GM23338 (cell line): ENCODE results near the gene DTYMK.

GRCh38 chr2:241069875-241070753, 32.0 kb downstream of the MTERF4 start:
- PRO-cap: unidirectional peak, minus-strand start at chr2:241070133
- RAMPAGE, long total RNA: no peak

GRCh38 chr2:241087938-241088844, 13.9 kb downstream of the MTERF4 start:
- PRO-cap: no peak
- RAMPAGE, long total RNA: no peak

GRCh38 chr2:241091089-241091808, 10.8 kb downstream of the MTERF4 start:
- PRO-cap: no peak
- RAMPAGE, long total RNA: no peak

DNA sequence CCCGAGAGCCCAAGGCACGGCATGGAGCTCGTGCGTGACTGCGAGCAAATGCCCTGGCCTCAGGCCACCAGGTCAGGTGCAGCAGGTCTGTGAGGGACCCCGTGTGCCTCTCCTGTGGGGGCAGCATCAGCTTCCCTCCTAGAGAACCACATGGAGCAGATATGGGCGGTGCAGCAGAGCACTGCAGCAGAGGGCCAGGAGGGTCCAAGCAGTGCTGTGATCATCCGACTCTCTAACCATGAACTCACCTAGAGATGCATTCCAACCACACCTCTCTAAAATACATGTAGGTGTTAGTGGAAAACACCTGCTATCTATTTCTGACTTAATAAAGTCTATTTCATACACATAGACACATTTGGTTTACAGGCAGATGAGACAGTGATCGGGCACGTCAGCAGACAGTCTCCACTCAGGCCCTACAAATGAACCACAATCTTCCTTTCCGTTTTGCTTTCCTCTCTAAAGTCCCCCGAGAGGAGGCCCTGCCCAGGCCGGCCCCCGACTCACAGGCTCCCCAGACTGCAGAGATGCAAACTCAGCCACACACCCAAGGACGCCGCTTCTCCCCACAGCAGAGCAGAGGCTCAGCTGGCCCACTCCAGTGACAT, 9.2 kb upstream of the MTERF4 start:
- PRO-cap: no peak
- RAMPAGE, long total RNA: no peak

- PRO-cap: unidirectional peak, plus-strand start at chr2:241148501
- RAMPAGE, long total RNA: no peak
Observed at GRCh38 chr2:241148305-241148673, 983 bp downstream of the PASK start.

- PRO-cap: no peak
- RAMPAGE, long total RNA: no peak
Observed at GRCh38 chr2:241234951-241235418, 46.5 kb downstream of the ANO7 start.

GRCh38 chr2:241239012-241239481, 50.6 kb downstream of the ANO7 start:
- PRO-cap: no peak
- RAMPAGE, long total RNA: no peak

DNA sequence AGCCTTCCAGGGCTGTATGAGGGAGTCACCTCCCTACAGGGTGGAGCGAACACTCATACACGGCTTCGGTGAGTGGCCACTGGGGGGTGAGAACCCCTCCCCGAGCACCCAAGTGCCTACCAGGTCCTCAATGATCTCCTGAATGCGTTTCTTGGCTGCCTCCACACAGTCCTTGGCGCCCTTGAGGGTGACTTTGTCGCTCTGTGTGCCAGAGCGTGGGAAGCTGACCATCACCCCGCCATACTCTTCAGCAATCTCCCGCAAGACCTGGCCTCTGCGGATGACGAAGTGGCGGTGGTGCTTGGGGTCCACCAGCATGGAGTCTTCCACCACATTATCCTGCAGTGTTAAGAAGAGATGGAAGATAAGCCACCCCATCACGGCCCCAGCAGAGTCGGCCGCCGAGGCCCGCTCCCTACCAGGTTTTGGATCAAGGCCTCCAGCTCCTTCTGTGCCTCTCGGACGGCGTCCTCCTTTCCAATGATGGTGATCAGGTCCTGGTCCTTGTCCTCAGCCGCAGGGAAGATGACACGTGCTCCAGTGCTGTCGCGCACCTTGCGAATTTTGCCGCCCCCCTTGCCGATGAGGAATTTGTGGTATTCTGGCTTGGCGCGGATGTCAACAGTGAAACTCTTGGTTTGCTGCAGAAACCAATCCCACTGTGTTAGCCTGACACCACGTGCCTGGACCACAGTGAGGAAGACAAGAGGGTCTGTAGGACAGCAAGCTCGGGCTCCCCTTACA, 51.2 kb downstream of the ANO7 start:
- PRO-cap: no peak
- RAMPAGE, long total RNA: no peak

GRCh38 chr2:241242362-241242776, 53.9 kb downstream of the ANO7 start:
- PRO-cap: no peak
- RAMPAGE, long total RNA: no peak

DNA sequence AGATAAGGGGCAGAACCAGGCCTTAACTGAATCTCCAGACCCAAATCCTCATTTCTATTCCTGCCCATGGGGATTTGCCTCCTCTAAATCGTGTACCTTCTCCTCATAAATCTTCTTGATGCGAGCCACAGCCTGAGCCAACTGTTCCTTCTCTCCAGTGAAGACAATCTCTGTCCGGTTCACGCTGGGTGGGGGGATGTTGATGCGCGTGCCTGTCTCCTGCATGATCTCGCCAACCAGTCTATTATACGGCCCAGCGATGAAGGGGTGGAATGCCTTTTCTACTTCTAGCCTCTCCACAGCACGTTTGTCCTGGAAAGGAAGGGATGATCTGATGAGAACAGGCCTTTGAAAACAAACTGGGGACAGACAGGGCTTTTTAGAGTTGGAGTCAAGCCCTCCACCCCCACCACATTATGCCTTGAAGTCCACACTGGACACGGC, 59.4 kb downstream of the HDLBP start:
- PRO-cap: no peak
- RAMPAGE, long total RNA: no peak

- PRO-cap: no peak
- RAMPAGE, long total RNA: no peak
Observed at GRCh38 chr2:241352767-241353949, 2.9 kb upstream of the FARP2 start.

GRCh38 chr2:241362841-241363151, 6.7 kb downstream of the FARP2 start:
- PRO-cap: no peak
- RAMPAGE, long total RNA: no peak

GRCh38 chr2:241559277-241559785, 786 bp downstream of the BOK start:
- PRO-cap: bidirectional peak, plus-strand start at chr2:241559654, minus-strand start at chr2:241559537
- RAMPAGE, long total RNA: no peak

GRCh38 chr2:241686631-241687625, at the start of gene DTYMK:
Gene DTYMK (minus strand): TSS chr2:241686815.
- PRO-cap: bidirectional peak, plus-strand start at chr2:241686903, minus-strand start at chr2:241686783; bidirectional peak, plus-strand start at chr2:241687221, minus-strand start at chr2:241687220
- RAMPAGE, long total RNA: no peak

DNA sequence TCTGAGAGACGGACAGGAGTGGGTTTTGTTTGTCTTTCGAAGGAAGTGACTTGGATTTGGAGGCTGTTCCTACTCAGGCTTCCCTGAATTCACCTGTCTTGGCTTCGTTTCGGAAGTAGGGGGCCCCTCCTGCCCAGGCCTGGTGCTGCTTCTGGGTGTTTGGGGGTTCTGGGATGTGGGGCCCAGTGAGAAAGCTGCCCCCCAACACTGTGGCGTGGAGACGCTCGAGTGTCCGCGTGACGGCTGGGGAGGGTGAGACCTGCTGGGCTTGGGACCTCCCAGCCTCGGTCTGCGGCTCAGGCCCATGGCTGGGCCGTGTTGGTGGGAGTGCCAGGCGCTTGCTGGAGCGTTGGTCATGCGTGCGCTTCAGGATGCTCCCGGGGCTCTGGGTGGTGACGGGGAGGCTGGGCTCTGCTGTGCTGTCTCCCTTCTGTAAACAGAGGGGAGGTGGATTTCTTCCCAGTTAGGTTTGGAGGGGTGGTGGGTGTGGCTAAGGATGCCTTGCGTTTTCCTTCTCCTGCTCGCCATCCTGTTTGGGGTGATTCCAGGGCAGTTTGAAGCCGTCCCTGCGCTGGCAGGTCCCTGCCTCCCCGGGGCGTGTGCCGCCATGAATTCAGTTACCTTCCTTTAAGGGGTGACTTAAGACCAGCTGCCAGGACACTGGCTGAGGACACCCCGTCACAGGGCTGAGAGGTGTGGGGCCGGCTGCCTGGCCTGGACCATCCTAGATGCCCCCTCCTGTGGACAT, 591 bp downstream of the GAL3ST2 start:
- PRO-cap: no peak
- RAMPAGE, long total RNA: no peak

DNA sequence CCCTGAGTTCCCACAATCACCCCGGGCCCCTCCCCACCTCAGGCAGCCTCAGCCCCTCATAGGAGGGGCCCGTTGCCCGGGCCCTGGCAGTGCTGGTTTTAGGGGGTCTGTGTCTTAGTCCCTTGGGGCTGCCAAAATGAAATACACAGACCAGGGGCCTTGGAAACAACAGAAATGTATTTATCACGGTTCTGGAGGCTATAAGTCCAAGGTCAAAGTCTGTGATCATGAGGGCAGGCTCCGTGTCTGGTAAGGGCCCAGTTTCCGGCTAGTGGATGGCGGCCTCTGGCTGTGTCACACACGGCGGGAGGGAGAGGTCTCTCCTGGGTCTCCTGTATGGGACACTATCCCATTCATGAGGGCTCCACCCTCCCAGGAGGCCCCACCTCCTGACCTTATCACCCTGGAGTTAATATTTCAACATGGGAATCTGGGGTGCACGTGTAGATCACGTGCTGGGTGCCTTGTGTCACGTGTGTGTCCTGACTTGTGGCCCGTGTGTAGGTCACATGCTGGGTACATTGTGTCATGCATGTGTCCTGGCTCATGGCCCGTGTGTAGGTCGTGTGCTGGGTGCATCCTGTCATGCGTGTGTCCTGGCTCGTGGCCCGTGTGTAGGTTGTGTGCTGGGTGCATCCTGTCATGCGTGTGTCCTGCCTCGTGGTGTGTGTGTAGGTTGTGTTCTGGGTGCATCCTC, 9.9 kb downstream of the NEU4 start:
- PRO-cap: no peak
- RAMPAGE, long total RNA: no peak

DNA sequence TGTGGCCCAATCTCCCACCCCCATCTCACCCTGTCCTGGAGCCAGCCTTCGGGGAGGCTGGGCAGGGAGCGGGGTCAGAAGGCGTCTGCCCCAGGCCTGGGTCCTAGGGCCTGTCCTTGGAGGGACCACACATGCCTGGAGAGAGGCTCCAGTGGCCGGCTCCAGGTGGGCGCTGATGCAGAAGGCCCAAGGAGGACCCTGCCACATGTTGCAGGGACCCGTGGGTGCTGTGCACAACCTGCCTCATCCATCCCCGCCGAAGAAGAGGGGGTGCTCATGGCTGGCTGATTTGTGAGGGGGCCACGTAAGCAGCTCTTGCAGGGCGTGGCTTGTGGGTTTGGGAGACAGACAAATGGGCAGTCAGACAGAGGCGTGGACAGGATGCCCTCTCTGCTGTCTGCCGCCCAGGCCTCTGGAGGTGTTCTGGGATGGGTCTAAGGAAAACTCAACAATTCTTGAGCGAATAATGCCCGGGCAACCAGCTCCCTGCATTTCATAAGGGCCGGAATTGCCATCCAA, 2.2 kb upstream of the RTP5 start:
- PRO-cap: no peak
- RAMPAGE, long total RNA: no peak

- PRO-cap: no peak
- RAMPAGE, long total RNA: no peak
Observed at GRCh38 chr2:241895571-241896138, 4.6 kb downstream of the FAM240C start.

GRCh38 chr2:241901407-241901774, 1.1 kb upstream of the FAM240C start:
- PRO-cap: no peak
- RAMPAGE, long total RNA: no peak

DNA sequence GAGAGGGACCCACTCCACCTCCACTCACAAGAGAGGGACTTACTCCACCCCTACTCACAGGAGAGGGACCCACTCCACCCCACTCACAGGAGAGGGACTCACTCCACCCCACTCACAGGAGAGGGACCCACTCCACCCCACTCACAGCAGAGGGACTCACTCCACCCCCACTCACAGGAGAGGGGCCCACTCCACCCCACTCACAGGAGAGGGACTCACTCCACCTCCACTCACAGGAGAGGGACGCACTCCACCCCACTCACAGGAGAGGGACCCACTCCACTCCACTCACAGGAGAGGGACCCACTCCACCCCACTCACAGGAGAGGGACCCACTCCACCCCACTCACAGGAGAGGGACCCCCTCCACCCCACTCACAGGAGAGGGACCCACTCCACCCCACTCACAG, 28.3 kb upstream of the FAM240C start:
- PRO-cap: no peak
- RAMPAGE, long total RNA: no peak